Skeletal muscle satellite cell (primary cell): ENCODE data around the genes SAP30 and HAND2.

DNA sequence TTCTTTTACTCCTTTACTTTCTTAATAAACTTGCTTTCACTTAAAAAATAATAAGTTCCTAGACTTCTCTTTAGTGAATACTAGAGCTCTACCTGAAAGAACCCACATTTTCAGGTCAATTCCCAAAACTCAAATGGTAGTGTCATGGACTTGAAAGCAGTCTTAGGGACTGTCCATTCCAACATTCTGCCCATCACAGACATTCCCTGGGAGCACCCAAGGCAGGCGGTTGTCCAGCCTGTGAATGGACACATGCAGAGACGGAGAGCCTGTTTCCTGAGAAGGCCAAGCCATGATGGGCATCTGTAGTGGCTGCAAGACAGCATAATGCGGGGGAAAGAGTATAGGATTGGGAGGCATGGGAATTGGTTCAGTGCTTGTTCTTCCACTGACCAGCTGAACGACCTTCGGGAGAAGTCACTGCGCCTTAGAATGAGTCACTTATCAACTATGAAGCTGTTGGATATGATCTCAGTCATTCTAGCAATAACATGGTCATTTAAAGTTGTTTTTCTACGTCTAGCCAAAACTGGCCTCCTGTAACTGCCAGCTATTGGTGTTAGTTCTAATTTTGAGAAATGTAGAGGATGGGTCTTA is 243.7 kb downstream of the CBR4 start:
- CAGE, long polyA plus RNA: no peak

GRCh38 chr4:168803122-168803556 is 206.9 kb downstream of the CBR4 start:
- CAGE, long polyA plus RNA: no peak

GRCh38 chr4:168831020-168831560 is 179.0 kb downstream of the CBR4 start:
- CAGE, long polyA plus RNA: no peak

DNA sequence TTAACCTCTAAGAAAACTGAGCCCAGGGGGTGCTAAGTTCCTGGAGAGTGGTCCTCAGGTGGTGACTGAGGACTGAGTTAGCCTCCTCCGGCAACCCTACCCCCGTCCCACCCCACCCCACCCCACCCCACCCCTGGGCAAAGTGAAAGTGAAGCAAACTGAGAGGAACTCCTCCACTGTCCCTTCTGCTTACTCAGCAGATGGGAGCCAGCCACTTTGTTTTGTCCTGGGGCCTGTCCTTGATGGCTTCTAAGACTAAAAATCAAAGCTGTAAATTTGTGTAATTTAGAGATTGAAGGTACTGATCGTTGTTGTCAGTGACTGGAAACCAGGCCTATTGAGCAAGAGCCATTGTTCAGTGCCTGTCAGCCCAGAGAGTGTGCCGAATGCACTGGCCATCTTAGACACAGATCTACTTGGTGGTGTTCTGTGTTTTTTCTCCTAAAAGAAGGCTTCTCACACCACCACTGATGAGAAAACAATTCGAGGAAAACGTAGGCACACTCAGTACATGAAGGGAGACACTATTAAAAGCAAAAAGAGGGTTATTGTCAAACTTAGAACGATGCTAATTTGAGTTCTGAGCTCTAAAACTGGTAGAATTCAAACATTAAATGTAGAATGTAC is 161.9 kb downstream of the CBR4 start:
- CAGE, long polyA plus RNA: no peak

GRCh38 chr4:168850061-168850425 is 160.0 kb downstream of the CBR4 start:
- CAGE, long polyA plus RNA: no peak

- CAGE, long polyA plus RNA: no peak
Measured at GRCh38 chr4:168899912-168900251, 110.2 kb downstream of the CBR4 start.

DNA sequence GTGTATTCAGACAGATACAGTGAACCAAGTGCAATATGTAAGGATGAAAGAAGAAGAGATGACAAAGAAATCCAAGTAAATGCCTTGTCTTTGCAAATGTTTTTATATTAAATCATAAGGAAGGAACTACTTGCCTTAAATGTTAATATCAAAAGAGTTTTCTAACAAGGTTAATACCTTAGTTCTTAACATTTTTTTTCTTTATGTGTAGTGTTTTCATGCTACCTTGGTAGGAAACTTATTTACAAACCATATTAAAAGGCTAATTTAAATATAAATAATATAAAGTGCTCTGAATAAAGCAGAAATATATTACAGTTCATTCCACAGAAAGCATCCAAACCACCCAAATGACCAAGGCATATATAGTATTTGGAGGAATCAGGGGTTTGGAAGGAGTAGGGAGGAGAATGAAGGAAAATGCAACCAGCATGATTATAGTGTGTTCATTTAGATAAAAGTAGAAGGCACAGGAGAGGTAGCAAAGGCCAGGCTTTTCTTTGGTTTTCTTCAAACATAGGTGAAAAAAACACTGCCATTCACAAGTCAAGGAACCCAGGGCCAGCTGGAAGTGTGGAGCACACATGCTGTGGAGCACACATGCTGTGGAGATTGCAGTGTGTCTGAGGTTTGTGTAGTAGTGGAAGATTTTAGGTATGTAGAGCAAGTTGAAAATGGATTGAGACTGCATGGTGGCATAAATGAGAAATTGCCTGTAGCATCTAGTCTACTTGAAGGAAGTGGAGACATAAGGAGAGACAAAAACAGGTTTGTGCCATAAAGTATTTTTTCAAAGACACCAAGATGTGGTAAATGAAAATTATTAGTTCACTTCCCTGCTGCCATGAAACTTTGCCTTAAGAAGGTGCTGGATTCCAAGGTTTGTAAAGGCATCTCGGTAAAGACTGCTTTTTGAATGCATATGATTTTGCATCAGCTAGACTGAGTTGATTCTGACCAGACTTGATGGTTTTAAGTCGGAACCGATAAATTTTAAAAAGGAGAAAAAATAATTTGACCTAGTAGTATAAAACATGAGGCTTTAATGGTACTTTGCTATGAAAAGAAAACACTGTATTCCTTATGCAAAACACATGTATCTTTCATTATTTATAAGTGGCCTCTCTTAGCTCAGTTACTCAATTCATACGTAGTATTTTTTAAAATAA is 82.9 kb downstream of the CBR4 start:
- CAGE, long polyA plus RNA: no peak

DNA sequence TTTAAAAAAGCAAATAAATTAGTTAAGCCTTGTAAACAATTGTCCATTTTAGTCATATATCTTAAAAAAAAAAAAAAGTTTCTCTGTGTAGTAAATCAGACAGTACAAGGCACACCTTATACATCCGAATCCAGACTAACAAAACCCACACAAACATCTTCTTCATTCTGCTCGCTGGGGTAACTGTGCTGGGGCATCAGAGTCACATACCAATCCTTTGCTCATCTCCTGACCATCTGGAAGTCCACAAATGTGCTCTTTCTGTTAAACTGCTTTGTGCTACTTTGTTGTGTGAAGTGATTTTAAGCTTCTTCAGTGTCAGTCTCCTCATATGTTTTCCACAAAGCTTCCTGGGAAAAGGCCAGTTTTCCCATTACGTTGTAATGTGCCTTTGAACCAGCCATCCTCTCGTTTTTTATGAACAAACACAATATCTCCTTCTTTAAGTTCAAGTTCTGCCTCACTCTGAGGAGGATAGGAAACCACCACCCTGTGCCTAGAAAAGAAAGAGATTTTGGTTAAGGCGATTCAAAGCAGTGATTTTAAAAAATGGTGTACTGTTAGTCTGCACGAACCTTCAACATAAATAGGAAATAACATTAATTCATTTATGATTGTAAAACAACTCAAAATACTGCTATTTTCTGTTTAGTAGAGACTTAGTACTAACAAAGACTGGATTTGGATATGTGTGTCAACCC is 86.3 kb upstream of the CBR4 start:
- CAGE, long polyA plus RNA: no peak

DNA sequence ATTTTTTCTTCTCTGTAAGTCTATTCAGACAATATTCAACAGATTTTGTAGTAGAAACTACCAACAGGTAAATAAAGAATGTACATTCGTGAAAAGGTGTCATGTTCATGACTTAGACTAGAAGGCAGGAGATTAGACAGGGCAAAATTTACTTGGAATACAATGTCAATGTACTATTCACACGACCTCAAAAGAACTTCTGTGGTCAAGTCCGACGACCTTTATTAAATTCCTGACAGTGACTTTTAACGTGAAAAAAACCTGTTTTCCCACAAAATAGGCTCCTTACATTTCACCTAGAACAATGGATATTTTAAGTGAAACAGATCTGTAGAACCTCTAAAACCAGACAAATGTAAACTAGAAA is 1.4 kb downstream of the NEK1 start:
- CAGE, long polyA plus RNA: no peak

DNA sequence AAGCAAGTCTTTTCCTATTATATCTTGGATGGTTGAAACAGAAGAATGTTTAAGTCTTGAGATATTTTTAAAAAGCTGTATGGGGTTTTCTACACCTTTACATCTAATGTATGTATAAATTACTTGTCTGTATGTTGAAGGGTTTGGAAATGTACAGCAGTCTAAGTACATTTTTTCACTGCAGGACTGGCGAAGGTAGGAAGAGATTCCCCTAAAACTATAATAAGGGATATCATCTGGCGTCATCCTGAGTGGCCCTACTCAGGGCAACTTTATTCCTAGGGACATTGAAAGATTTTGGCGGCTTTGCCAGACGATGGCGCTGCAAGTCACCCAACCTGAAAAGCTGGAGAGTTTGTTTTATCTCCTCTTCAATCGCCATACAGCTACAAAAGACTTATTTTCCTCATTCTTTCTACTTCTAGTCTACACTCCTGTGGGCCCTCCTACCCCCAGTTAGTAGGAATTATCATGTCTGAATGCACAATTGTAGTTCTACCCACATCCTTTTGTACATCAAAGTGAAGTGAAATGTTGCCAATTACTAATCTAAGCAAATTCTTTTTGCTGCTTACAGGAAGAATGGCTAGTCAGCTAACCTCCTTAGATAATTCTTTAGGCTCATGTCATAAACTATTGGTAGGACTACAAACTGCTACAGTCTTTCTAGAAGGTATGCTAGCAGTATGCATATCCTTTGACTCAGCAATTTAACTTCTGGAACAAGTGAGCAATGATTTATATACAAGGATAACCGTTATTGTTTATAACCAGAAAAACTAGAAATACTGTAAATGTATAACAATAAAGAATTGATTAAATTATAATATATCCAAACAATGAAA is 842 bp upstream of the NEK1 start:
- CAGE, long polyA plus RNA: no peak

DNA sequence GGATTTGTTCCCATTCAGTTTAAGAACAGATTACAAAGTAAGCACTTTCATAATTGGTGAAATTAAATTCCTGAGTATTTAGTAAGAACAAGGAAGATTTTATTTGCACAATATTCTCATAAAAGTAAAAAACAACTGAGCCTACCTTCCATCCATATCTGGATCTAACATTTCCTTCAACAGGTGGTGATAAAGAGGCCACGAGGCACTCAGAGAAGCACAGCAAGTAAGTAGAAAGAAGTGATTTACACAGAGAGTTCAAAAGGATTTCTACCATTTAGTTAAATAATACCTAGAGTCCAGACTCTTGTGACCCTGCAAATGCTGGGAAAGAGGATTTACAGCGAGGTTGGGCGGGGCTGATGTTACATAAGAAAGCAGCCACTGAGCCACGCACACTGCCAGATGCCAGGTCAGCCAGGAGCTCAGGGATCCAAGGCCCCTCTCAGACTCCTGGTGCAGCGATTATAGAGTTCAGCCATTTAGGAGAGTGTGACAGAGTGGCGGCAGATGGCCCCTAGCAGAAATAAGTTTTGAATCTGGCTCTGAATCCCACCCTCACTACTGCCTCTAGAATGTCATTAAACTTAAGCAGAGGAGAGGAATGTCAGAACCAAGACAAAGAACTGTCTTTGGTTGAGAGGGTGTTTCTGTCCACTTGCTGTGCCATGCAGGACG is 50.4 kb downstream of the MFAP3L start:
- CAGE, long polyA plus RNA: no peak

DNA sequence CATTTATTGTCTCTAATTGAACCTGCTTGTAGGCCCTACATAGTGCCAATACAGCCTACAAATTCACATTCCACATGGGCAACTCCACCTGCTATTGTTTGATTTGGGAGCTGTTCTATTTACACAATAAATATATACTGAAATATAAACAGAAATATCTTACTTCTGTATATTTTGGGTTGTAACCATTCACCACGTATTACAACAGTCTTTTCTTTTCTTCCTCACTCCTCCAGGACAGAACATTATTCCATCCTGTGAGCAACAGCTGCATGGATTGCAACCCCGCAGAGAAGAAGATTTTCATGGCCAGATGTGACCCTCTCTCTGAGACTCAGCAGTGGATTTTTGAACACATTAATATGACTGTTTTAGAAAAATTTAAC is 128.9 kb upstream of the GALNT7 start:
- CAGE, long polyA plus RNA: no peak

DNA sequence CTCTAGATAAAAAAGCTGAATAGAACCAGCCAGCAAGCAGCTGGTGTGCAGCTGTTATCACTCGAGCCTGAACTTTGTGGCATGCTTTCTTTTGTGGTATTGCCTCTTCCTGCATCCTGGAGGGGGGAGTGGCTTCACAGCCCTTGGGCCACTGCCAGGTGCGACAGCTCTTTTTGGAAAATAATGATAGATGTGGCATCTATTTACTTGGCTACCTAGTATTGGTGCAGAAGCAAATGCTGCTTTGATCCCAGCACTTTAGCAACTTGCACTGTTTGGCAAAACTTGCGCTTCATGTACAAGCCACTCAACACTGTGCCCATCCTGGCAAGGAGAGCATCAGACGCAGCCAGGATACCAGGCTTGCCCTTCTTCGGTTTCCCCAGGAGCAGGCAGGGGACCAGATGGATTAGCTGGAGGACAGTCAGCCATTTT is 69.4 kb downstream of the HMGB2 start:
- CAGE, long polyA plus RNA: no peak

GRCh38 chr4:173331412-173332581 is 2.4 kb downstream of the HMGB2 start:
- CAGE, long polyA plus RNA: no peak

DNA sequence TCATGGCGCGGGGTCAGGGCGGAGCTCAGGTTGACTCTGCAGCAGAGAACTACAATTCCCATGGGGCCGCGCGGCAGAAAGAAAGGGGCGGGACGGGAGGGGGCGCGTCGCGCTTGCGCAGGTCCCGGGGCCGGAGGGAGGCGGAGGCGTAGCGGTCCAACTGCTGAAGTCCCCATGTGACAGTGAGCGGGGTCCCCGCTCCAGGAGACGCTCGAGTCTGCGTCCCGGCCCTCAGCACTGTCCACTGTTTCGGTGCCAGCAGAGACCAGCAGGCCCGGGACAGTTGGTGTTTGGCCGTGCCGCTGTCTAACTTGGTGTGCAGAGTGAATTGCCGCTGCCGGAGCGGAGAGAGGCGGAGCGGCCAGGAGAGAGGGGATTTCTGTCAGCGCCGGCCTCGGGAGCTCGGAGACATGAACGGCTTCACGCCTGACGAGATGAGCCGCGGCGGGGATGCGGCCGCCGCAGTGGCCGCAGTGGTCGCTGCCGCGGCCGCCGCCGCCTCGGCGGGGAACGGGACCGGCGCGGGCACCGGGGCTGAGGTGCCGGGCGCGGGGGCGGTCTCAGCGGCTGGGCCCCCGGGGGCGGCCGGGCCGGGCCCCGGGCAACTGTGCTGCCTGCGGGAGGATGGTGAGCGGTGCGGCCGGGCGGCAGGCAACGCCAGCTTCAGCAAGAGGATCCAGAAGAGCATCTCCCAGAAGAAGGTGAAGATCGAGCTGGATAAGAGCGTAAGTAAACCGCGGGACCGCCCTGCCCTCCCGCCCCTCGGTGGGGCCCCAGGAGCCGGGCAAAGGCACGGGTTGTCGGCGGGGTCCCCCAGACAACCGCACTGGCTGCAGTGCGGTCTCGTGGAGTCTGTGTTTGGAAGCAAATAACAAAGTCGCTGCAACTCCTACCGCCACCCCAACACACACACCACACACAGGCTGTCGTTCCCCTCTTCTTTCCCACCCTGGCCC is at the start of gene SAP30:
Gene SAP30 (plus strand): TSS at position 182 of the 956 bp plus-strand sequence.
- CAGE, long polyA plus RNA: start-site peak on the plus strand centred at position 203 of the sequence, 76 bp wide, 441 and 603 reads in 2 replicates

GRCh38 chr4:173415935-173416646 is 17.2 kb upstream of the SCRG1 start:
- CAGE, long polyA plus RNA: no peak

DNA sequence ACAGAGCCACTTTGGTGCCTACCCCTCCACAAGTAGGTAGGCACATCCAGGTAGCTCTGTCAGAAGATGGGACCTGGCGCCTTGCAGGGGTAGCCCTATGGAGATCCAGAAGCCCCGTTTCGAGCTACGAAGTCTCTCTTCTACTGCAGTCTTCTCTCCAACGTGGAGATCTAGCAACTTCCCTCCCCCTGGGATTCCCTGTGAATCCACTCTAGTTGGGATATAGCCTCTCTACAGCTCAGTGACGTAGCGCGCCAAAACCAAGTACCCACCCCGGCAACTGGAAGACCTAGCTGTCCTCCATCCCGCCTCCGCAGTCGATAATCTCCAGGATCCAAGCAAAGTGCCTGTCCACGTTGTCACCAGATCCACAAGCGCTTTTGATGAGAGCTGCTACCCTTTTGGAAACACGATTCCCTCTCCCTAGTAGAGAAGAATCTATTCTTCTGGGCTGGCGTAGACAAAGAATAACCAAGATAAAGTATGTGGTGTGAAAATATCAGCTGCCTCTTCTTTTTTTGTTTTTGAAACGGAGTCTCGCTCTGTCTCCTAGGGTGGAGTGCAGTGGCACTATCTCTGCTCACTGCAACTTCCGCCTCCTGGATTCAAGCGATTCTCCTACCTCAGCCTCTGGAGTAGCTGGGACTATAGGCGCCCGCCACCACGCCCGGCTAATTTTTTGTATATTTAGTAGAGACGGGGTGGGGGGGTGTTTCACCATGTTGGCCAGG is 19.4 kb downstream of the HAND2 start:
- CAGE, long polyA plus RNA: no peak

DNA sequence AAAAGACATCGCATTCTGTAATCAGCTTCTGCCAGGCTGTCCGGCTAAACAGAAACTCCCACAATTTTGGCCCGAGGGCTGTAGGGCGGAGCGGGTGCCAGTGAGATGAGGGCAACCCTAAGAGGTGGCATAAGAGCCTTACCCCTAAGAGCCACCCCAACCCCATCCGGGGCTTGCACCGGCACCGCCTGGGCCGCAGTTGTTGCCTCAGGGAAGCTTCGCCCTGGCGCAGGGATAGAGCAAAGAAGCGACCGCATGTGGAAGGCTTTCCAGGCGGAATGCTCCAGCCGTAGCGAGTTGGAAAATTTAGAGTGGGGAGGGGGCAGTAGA is 8.3 kb downstream of the HAND2 start:
- CAGE, long polyA plus RNA: no peak

DNA sequence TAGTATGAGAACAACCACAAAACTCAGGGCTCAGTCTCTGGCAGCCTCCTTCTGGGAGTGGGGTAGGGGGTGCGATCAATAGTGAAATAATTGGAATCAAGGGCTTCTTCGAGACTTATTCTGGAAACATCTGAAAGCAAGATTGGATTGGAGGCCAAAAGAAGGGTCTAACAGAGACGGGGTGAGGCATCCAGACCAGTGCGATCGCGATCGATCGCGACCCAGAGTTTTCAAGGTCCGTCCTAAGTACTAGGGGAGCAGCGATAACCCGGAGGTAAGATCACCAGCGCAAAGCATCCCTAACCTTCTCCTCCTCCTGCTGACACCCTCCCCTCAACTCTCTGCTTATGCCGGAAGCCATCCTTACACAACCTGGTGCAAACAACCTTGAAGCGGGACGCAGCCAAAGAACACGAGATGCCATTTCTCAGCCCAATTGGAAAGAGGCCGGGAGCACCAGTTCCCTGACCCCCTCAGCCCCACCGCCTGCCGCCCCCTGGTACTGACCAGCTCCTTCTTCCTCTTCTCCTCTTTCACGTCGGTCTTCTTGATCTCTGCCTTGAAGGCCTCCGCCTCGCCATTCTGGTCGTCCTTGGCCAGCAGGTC is 1.7 kb downstream of the HAND2 start:
- CAGE, long polyA plus RNA: no peak

DNA sequence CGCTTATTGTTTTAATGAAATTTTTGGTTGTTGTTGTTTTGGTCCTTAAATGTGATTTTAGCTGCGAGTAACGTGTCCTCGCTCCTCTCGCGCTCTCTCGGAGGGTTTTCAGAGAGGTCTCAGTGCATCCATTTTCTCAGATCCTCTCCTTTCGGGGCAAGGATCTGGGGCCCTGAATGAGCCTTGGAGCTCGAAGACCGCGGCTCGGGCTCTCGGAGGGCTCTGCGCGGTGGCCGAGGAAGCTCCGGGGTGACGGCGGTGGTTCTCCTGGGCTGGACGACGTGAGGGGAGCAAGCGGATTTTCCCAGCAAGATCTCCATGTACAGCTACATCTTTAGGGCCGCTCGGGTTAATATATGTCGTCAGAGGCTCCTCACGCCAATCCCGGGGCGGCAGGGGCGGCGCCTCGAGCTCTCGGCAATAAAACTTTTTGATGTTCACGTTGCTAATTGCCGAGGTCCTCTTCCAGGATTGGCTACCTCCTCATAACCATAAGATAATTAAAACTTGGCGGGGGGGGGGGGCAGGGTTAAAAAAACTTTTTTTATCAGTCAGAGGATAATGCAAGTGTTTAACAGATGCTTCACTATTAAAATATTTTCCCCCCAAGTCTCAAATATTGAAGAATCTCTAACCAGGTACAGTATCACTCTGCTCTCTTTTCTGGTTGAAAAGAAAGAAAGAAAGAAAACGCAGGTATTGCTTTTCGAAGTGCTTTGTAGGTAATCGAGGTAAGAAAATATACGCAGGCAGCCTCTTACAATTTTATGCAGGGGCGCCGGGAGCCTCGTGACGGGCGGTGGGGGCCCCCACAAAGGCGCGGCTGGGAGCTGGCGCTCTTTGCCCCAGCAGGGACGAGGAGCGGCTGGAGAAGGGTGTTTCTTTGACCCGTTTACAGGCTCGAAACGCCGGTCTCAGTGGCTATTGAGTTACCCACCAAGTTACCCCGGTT is at the start of gene HAND2:
Gene HAND2 (minus strand): TSS at position 328 of the 952 bp plus-strand sequence.
- CAGE, long polyA plus RNA: no peak